Measurements from ENCODE around the gene OR4F6.

DNA sequence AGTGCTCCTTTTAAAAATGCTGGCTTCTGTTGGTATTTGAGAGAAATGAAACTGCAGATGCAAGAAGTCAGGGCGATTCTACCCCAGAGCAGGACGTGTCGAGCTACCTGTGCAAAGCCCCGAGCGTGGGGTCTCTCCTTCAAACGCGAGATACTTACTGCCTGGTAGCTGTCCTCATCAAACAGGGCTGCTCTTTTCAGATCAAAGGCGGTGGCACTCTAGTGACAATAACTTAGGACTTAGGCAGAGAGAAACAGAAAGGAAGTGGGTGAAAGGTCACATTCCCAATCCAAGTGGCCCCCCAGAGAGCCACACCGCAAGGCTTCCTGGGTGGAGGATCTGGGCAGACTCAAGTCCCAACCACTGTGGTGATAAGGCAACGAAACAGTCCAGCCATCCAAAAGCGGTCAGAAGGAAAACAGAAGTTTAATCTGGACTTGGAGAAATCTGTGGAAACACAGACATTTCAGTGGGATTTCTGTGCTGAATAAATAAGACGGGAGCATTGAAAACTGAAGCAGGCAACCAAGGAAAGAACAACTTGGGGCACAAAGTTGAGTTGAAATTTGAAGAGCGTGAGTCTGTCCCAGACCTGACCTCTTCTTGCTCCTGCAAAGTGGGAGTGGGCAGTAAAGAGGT is 227.2 kb downstream of the ADAMTS17 start:
- PRO-cap, 2 experiments = no peak in any of the 2 experiments

GRCh38 chr15:100518258-100518624 is 10.5 kb downstream of the CERS3 start:
- PRO-cap, 2 experiments = no peak in any of the 2 experiments

- PRO-cap, 2 experiments = no peak in any of the 2 experiments
These were observed 18.2 kb downstream of the ALDH1A3 start for GRCh38 chr15:100897710-100898365.

- PRO-cap, 2 experiments = no peak in any of the 2 experiments
These were observed 108.2 kb downstream of the LRRK1 start for GRCh38 chr15:101027113-101027972.

DNA sequence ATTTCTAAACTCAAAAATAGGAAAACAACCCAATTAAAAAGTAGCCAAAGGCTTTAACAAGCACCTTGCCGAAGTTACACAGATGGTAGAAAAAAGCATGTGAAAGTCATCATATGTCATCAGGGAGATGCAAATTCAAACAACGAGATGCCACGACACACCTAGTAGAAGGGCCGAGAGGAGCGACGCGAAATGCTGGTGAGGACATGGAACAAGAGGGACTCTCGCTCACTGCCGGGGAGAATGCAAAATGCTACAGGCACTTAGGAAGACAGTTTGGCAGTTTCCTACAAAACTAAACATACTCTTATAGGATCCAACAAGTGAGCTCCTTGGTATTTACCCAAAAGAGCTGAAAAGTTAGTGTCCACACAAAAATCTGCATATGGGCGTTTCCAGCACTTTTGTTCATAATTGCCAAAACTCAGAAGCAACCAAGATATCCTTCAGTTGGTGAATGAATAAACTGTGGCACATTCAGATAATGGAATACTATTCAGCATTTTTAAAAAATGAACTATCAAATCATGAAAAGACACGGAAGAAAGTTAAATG is 61.0 kb downstream of the CHSY1 start:
- PRO-cap, 2 experiments = no peak in any of the 2 experiments

DNA sequence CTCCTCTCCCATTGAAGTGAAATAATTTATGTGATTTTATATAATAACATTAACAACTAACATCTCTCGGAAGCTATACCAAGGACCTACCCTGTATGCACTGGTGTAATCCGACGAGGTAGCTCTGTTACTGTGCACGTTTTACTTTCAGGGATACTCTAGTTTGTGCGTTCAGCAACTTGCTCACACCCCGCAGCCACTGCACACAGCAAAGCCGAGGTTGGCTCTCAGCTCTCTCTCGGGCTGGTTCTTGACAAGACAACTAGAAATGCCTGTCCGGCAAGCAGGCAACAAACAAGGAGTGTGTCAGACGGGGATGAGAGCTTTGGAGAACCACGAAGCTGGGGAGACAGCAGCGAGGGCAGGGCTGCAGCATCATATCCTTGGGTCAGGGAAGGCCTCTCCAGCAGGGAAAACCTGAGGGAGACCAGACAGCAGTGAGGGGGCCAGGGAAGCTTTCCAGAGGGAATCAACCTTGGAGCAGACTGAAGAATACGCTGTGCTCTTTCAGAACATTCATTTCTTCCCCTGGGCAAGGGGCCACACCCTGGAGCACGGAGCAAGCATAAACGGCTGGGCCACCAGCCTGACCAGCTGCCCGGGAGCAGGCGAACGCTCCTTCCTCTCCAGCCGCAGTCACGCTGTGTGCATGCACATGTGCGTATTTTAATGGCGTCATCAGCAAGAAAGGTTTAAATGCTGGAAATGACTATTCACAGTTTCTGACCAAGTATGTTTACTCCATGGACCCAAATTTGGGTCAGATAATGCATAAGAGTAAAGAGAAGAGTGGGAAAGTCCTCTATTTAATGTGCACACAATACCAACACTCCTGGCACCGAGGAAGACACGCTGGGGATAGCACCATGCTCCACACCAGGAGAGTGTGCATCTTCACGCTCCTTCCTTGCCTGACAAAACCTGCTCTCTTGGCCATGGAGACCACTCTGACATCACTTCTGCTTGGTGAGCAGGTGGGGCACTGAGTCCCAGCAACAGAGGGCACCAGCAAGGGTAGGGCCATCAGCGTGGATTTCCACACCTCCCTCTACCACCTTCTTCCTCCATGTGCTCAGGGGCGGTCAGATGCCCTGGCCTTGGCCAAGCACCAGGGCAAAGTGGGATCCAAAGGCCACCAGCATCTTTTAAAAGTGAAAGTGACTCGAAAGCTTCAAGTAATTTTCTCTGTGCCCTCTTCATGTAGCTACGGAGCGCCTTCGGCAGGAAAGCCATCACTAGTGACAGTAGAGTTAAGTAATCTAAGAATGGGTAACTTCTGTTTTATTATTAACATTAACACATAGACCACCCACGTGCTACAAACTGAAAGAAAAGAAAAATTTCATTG is 58.4 kb downstream of the CHSY1 start:
- PRO-cap, 2 experiments = no peak in any of the 2 experiments

DNA sequence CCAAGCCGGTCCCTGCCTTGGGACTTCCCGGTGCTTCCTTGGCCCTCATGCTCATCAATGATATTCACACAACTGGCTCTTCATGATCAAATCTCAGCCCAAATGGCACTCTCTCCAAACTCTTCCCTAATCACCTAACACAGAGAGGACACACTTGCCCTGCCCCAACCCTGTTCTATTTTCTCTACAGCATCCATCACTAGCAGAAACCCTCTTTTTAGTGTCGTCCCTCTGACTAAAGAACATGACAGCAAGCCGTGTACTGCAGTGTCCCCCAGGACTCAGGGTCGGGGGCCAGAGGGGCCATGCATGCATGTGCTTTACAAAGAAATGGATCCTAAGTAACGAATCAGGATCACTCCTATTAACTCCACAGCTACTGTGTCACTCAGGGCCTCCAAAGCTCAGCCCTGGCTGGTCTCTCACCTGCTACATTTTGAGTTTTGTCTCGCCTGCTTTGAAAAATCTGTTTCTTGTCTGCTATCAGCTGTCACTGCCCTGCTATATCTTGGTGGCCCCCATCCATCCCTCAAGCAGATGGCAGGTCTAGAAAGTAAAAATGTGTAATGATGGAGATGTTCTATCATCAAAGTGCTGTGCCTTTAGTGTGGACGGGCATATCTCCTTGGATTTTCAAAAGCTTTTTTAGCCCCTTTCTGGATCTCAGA is 4.5 kb downstream of the CHSY1 start:
- PRO-cap, 2 experiments = no peak in any of the 2 experiments

- PRO-cap, 2 experiments = no peak in any of the 2 experiments
These were observed 1.6 kb downstream of the CHSY1 start for GRCh38 chr15:101250036-101250769.

- PRO-cap, 2 experiments = no peak in any of the 2 experiments
These were observed 29.4 kb upstream of the SNRPA1 start for GRCh38 chr15:101324431-101324948.

GRCh38 chr15:101499172-101499658 is 9.7 kb upstream of the PCSK6 start:
- PRO-cap, 2 experiments = no peak in any of the 2 experiments

GRCh38 chr15:101499907-101500347 is 10.4 kb upstream of the PCSK6 start:
- PRO-cap, 2 experiments = no peak in any of the 2 experiments

- PRO-cap, 2 experiments = no peak in any of the 2 experiments
These were observed 42.2 kb downstream of the TM2D3 start for GRCh38 chr15:101610015-101610412.

DNA sequence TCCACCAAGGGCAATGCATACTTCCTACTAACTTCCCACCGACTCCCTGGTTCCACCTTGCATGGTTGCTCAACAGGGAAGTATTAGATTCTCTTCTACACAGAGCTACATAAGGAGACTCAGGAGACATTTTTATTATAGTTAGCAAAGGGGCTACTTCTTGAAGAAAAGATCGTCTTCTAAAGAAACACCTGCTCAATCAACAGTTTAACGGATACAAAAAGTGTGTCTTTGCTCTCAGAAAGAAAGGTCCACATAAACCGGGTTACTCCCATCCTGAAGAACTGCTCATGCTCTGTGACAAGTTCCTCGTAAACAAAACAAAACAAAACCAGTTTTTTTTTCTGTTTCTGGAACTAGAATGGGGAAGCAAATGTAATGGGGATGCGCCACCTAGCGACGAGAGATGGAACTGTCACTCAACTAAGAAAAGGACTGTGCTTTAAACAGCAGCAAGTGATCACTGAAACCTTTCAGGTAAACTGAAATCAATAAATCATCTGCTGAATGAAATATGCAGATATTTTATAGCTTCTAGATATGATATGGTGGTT is 11.1 kb downstream of the TM2D3 start:
- PRO-cap, 2 experiments = no peak in any of the 2 experiments

GRCh38 chr15:101654914-101655352 is 2.8 kb upstream of the TM2D3 start:
- PRO-cap, 2 experiments = no peak in any of the 2 experiments

GRCh38 chr15:101803281-101803669 is at the start of gene OR4F6:
TSS of gene OR4F6 (plus strand) at chr15:101803509.
- PRO-cap, 2 experiments = no peak in any of the 2 experiments